Skeletal muscle satellite cell (primary cell): ENCODE measurements around a stretch of chr16.

DNA sequence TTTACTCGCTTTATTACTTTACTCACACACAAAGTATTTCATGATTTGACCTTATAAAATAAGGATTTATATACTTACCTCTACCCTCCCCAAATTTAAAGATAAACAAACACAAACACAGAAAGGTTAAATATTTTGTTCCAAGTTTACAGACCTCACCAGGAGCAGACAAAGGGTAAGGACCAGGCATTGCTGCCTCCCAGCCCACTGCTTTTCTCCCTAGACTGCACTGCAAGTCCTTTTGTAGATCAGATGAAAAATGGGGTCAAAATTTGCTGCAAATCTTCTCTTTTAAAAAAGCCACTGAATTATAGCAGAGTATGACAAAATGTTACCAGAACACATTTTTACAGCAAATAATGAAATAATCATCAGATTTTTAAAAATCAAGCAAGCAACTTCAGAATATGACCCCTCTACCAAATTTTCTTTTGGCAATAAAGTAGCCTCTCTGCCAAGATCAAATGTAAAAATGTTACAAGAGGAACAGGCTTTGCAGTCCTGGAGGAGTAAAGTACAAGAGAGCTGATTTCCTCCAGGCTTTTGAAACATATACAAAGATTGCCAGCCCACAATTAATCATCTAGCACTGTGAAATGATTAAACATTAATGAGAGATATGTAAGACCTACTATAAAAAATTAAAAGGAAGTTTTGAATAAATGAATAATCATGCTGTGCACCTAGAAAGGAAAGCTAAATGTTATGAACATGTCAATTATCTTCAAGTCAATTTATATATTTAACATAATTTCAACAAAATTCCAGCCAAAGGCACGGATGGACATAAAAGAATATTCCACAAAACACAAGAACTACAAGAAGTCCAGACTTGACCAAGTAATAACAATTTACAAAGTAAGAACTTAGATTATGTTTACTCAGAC is 26.4 kb downstream of the TXNDC11 start:
- CAGE, long polyA plus RNA: no peak

DNA sequence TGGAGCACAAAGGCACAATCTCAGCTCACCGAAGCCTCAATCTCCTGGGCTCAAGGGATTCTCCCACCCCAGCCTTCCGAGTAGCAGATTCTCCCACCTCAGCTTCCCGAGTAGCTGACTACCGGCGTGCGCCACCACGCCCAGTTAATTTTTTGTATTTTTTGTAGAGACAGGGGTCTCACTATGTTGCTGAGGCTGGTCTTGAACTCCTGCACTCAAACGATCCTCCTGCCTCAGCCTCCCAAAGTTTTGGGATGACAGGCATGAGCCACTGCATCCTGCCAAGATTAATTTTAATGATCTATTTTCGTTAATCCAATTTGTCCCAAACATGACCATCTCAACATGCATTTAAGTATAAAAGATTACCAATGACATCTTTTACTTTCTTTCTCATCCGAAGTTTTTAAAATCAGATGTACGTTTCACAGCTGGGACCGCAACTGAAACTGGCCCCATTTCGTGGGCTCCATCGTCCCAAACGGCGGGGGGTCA is 1.2 kb downstream of the ZC3H7A start:
- CAGE, long polyA plus RNA: no peak

GRCh38 chr16:11839387-11840213 is 11.7 kb downstream of the RSL1D1 start:
- CAGE, long polyA plus RNA: no peak

DNA sequence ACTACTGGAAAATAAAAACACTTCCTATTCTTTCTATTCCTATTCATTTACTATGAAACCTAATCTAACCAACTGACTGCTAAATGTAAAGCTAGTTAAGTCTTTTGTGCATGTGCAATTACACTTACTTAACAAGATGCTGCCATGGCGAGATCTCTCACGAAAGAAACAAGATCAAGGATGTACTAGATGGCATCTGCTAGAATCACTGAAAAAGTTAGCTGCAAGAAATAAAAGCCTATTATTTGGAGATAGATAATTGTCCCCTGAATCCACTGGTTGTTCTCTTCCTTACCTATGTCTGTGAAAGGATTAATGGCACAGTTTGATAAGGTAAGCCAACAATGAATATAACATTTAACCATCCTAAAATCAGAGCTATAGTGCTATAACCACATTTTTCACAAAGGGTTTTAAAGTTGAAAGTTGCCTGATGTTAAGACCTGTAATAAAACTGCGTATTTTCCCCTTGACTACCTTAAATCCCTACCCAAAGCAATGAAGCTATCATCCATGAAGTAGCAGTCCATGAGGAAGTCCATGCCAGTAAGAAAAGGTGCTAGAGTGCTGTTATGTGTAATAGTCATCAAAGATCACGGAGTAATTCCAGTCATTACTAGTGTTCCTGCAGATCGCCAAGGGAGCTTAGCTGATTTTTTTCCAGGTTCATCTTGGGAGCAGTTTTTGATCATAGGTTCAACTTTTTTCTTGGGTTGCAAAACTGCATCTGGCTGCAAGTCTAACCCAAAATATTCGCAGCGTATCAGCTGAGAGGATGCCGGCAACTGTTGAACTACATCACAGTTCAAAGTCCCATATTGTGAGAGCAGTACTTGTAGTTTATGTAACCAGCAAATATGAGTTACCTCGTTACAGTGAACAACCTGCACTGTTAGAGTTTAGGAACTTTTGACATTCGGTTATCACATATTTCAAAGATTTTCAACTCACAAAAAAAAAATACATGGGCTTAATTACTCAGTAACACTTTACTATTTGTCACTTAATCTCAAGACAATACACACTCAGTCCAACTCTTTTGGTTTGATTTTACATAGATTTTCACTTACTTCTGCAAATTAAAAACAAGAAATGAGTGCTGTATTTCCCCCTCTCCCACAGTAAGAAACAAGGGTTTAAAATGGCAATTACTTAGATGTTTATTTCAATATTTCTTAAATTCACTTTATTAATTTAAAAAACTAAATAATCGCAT is 18.2 kb upstream of the RSL1D1 start:
- CAGE, long polyA plus RNA: no peak

- CAGE, long polyA plus RNA: no peak
Measured at GRCh38 chr16:11994259-11995076, 17.9 kb downstream of the SNX29 start.

DNA sequence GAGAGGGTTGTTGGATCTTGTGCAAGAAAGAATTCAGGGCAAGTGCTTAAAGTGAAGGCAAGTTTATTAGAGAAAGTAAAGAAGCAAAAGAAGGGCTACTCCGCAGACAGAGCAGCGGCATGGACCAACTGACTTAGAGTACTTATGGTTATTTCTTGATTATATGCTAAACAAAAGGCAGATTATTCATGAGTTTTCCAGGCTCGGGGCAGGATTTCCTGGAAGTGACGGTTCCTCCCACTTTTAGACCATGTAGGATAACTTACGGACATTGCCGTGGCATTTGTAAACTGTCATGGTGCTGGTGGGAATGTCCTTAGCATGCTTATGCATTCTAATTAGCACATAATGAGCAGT is 164.8 kb downstream of the SNX29 start:
- CAGE, long polyA plus RNA: no peak

- CAGE, long polyA plus RNA: no peak
Measured at GRCh38 chr16:12167058-12167602, 190.6 kb downstream of the SNX29 start.

GRCh38 chr16:12211734-12212133 is 235.2 kb downstream of the SNX29 start:
- CAGE, long polyA plus RNA: no peak

DNA sequence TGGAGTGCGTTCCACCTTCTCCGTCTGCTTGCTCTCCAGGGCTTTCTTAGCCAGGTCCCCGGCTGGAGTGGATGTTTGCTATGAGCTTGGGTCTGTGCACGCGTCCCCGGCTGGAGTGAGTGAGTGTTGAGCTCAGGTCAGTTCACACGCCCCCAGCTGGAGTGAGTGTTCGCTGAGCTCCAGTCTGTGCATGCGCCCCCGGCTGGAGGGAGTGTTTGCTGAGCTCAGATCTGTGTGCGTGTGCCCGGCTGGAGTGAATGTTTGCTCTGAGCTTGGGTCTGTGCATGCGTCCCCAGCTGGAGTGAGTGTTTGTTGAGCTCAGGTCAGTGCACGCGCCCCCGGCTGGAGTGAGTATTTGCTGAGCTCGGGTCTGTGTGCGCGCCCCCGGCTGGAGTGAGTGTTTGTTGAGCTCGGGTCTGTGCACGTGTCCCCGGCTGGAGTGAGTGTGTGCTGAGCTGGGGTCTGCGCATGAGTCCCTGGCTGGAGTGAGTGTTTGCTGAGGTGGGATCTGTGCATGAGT is 284.1 kb downstream of the SNX29 start:
- CAGE, long polyA plus RNA: no peak

DNA sequence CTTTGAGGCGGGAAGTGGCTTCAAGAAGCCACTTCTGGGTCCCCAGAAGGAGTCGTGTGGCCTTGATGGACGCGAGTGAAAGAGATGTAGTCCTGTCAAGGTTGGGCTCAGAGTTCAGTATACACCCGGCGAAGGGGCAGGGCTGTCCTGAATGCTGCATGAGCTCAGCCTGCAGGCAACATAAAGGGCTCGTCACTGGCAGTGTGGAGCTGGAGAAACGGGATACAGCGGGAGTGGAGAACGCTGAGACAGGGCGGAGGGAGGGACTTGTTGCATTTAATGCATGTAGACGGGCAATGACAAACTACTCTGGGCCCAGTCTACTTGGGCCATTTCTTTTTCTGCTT is 313.2 kb downstream of the SNX29 start:
- CAGE, long polyA plus RNA: no peak

GRCh38 chr16:12532811-12533281 is 270.8 kb downstream of the CPPED1 start:
- CAGE, long polyA plus RNA: no peak

GRCh38 chr16:12612384-12613029 is 191.2 kb downstream of the CPPED1 start:
- CAGE, long polyA plus RNA: no peak

DNA sequence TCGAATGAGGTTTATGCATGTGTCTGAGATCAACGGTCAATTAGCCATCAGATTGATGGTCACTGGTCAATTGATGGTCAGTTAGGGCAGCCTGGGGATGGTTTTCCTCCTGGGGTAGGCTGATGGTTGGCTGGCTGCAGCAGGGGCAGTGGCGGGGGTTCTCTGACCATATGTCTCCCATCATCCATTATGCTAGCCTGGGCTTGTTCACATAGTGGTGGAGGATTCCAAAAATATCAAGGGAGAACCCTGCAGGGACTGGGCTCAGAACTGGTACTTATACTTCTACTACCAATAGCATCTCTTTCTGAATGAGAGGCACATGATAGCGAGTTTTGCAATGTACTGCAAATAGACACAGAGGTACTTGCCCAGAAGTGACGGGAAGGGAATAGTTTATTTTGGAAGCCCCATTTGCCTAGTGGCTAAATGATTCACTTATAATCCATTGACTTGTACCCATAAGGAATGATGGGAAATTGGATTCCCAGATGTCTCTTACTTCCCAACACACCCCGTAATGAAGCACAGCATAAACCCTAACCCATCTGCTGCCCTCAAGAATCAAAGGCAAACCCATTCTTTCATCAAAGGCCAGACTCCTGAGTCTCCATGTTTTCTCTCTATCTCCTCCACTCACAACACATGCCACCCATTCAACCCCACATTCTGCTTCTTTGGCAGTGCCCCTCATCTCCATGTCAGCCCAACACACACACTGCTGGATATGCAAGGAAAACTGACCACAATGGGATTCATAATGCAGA is 124.8 kb upstream of the ERCC4 start:
- CAGE, long polyA plus RNA: no peak

DNA sequence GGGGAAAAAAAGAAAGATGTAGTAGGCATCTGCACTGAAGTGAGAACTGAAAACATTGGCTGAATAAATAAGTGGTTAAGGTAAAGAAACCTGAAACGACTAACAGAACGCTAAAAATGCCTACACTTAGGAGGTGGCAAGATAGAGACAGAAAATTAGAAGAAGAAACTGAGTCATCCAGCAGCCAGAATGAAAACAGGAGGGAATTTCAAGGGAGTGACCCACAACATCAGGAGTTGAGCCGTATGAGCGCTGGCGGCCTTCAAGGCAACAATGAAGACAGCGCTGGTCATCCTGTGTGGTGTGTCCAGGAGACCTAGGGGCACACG is 36.3 kb downstream of the ERCC4 start:
- CAGE, long polyA plus RNA: no peak

DNA sequence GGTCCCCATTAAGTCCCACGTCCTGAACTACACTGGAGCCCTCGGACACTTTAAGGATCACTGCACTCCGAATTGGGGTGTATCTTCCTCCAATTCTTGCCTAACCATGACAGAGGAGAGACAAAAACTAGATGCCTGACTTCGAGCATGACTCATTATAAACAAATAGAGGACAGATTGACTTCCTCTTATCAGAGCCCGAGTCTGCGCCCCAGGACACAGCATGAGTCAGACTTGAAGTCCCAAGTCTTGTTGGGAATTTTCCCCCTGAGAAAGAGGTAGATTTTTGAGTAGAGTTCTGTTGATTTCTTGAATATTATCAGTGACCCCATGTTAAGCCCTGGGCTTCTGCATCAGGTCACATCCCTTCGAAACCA is 37.8 kb downstream of the ERCC4 start:
- CAGE, long polyA plus RNA: no peak

GRCh38 chr16:13999713-14000388 is 71.3 kb upstream of the MRTFB start:
- CAGE, long polyA plus RNA: no peak

DNA sequence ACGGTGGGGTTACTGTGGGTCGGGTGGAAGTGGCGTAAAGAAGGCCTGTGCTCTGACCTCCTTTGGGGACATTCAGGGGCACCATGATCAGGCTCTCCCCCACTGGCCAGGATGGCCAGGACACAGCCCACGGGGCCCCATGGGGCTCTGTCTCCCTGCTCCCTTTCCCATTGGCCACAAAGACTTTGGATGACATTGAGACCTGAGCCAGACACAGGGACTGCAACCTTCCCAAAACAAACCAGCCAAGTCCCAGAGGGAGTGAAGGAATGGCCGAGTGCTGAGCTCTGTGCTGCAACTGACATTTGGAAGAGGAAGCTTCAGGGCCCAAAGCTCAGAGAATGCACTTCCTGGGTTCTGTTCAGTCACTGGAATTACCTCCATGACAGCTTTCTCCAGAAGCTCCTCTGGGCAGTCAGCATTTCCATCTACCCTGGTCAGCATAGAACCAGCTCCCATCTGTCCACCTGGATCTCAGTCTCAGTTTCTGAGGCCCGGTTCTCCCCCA is 66.6 kb upstream of the MRTFB start:
- CAGE, long polyA plus RNA: no peak

DNA sequence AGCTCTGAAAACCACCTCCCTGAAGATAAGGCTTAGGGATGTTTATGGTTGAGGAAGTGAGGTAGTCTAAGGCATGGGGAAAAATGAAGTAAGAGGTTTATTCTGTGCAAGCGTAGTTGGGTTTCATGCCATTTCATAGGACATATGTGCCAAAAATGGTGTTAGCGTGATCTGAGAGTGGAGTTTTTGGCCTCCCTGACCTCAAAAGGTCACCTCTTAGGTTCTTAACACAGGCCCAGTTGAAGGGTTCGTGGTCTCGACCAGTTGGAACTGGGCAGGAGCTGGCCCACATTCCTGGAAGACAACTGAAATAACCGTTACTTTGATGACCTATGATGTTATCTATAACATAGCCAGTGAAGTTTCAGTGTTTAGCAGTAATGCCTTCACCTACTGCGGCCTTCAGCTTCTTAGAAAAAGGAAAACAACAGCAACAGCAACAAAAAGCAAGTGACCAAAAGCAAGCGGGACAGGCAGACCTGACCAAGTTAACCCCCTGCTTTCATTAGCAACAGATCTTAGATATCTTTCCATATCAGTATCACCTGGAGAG is 57.1 kb downstream of the MRTFB start:
- CAGE, long polyA plus RNA: no peak

DNA sequence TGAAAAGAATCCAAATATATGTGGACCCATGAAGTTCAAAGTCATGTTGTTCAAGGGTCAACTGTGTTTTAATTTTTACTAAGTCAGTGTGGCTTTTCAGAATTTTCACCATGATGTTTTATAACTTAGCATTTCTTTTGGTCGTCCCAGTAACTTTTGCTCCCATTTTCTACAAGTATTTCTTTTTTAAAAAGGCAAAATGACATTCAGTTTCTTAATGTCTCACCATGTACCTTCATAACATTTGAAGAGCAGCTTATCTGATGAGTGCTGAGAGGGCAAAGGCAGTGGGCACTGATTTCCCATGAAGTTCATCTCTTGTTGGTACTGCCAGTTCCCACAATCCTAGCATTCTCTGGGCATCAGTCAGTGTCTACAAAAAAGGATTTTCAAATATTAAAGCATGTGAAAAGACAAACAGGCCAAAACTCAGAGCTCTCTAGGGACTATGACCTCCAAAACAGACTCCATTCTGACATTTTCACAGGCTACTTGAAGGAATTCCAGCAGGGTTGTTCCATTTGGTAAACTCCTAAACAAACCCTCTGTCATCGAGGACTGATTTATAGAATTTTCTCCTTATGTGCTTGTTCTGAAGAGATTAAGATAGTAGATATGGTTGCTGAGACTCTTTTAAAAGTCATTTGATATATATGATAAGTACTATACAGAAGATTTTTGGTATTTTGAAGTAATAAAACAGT is 80.4 kb downstream of the MRTFB start:
- CAGE, long polyA plus RNA: no peak

GRCh38 chr16:14308920-14309890 is 238.1 kb downstream of the MRTFB start:
- CAGE, long polyA plus RNA: no peak